Measurements from ENCODE around the genes ZNF630 and PRICKLE3.

- RAMPAGE, total RNA = no peak
Measured at GRCh38 chrX:47555783-47556934, 4.8 kb upstream of the ARAF start.

- RAMPAGE, total RNA = no peak
Measured at GRCh38 chrX:47566460-47567473, 5.8 kb downstream of the ARAF start.

GRCh38 chrX:48070864-48072208 is at the start of gene ZNF630:
Gene ZNF630, minus strand, starts transcription at chrX:48071640.
- RAMPAGE, total RNA = start-site peak on the minus strand at chrX:48071629-48071663, 33 and 22 reads in 2 replicates

DNA sequence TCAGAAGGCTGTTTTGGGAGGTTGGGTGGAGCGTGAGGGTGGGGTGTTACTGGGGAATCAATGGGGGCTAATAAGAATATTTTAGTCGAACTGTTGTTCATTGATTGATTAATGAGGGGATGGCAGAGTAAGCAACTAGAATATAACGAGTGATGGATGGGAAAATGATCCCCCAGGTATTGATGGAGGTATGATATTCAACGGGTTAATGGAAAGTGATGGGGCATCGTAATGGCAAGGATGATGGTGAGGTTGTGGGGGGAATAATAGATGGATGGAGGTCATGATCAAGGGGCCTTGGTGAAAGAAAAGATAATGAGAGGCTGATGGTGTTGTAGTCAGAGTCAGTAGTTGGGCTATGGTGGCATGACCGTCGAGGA is 689 bp downstream of the FTSJ1 start:
- RAMPAGE, total RNA = no peak

- RAMPAGE, total RNA = no peak
Measured at GRCh38 chrX:48487150-48487595, 11.2 kb downstream of the FTSJ1 start.

- RAMPAGE, total RNA = no peak
Measured at GRCh38 chrX:48515786-48516412, 5.7 kb upstream of the EBP start.

DNA sequence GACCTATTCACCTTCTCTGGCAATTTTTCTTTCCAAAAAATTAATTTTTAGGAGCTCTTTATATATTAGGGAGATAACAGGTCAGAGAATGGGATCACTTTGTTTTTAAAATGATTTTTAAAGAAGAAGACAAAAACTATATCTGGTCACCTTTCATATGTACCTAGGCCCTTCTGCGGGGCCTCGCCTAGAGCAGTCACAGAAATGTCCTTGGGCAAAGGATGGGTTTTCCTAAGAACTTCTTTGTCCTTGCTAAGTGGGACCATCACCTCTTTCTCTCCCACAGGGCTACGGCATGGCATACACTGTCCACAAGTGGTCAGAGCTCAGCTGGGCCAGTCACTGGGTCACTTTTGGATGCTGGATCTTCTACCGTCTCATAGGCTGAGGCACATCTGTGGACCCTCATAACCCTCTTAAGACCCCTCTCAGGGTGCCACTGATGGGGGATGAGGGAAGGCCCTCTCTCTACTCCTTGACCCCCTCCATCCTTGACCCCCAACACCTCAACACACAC is 1.5 kb upstream of the EBP start:
- RAMPAGE, total RNA = no peak

DNA sequence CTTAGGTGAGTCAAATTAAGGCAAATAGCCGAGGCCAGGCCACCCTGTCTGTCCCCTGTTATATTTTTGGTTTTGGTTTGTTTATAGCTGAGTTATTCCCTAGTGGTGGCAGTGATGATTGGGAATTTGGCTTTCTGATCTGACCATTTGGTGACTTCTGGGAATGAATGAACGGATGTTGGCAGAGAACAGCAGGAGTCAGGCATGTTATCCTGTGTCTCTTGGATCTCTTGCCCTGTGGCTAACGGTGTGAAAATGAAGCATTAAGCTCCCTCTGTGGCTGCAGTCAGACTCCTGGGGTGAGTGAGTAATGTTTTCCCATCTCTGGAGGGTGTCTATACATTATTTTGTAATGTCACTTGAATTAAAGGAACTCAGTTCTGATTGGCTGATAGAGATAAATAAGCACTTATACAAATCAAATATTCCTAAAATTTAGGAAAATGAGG is 20.6 kb downstream of the WDR13 start:
- RAMPAGE, total RNA = no peak

- RAMPAGE, total RNA = no peak
Measured at GRCh38 chrX:48648454-48648783, 35.2 kb upstream of the WAS start.

- RAMPAGE, total RNA = no peak
Measured at GRCh38 chrX:48695324-48695861, 1.1 kb upstream of the SUV39H1 start.

DNA sequence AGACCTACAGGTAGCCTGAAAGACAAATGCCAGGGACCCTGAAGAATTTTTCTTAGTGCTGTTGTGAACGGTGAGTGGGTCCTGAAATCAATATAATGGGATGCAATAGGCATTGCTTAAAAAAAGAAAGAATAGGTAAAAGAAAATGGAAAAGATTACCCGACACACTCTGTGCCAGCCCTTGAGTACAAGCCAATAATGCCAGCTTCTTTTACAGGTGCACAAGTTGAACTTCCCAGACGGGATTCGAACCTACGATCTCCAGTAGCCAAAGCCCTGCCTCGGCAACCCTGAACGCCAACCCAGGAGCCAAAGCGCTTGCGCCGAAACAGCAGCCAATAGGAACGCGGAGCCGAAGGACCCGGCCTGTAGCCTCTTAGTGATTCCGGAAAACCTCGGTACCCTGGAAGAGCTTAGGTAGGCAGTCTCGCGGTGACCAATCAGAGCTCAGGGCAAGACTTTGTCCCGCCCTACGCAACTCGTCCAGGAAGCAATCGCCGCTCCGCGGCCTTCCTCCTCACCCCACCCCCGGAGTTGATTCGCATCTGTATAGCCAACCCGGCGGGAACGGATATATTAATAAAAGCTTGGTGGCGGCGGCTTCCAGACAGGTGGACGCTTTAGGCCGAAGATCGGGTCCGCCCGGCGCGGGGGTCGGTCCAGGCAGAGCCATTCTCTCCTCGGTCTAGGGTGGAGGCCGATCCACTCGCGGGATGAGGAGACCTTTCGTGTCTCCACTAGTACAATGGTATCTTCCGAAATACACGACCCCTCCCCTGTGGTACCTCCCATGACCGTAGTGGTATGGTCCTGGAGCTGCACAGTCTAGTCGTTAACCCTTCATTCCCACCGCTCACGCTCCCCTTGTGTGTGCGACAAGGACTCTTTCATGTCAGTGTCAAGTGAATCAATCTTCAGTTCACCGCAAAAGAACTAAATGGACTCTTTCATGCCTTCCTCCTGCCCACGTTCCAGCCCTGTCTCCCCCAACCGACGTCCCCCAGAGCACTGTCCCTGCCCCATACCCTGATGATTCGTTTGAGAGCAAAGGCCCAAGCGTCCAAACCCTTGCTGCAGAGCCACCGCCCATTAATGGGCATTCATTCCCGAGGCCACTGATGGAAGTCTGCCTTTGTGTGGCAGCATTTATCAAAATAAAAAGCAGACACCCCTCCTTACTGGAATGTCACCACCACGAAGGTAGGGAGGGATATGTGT is 24.3 kb upstream of the GLOD5 start:
- RAMPAGE, total RNA = no peak

GRCh38 chrX:48787469-48788497 is 1.4 kb downstream of the GATA1 start:
- RAMPAGE, total RNA = no peak

DNA sequence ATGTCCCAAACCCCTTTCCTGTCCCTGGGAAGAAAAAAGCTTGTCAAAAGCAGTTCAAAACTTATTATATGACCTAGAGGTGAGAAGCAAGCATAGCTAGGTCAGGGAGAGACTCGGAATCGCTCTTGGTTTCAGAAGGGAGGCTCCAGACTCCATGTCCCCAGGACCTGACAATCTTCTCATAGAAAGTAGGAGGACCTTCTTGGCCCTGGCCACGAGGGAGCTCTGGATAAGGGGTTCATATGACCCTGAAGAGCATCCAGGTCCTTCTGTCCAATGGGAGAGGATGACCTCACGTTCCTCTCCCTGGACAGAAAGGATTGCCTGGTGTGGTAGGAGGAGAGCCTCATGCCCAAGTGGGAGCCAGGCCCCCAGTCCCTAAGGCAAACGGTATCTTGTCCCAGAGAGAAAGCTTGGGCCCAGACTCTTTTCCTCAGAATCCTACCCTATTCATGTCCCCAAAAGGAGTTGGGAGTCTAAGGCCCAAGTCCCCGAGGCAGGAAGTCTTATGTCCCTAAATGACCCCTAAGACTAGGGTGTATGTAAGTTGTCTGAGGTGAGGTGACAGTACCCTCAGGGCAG is 2.6 kb downstream of the OTUD5 start:
- RAMPAGE, total RNA = no peak

GRCh38 chrX:48960269-48960920 is 3.0 kb upstream of the OTUD5 start:
- RAMPAGE, total RNA = no peak

- RAMPAGE, total RNA = no peak
Measured at GRCh38 chrX:48961453-48962118, 4.2 kb upstream of the OTUD5 start.

GRCh38 chrX:49155814-49156643 is 6.5 kb upstream of the MAGIX start:
- RAMPAGE, total RNA = no peak

DNA sequence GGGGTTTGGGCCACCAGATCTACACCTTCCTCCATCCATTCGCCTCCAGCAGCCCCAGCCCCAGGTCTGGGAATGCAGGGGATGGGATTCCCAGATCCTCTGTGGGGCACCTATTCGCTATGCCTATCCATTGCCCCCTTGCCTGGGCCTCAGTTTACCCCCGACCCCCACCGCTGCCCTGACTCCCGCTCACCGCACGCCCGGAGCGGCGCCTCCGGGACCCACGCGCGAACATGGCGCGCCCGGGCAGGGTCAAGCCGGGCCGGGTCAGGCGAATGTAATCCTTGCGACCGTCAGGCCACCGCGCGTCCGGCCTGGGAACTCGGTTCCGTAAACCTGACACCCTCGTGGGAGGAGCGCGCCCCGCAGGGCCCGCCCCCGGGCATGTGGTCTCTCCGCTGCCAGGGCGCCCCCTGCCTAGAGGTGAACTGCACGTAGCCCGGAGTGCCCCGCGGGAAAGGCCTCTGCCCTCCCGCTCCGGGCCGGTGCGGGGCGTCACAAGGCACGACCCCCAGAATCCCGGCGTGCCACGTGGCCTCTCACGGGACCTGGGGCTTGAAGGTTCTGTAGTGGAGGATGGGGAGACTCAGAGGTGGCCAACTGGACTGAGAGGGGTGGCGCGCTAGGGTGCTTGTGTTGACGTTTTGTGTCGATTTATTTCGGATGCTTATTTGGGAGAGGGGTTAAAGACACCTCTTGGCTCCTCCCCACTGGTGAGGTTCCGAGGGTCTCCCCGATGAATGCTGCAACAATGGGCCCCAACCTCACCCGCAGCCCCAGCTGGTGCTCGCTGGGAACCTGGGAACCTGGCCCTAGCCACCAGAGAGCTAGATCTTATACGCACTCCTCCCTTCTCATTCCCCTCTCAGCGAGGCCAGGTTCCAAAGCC is at the start of gene PRICKLE3:
Gene PRICKLE3, minus strand, starts transcription at position 311 of the 889 bp plus-strand sequence.
- RAMPAGE, total RNA = start-site peak on the minus strand centred at position 310 of the sequence, 15 bp wide, 41 and 49 reads in 2 replicates

DNA sequence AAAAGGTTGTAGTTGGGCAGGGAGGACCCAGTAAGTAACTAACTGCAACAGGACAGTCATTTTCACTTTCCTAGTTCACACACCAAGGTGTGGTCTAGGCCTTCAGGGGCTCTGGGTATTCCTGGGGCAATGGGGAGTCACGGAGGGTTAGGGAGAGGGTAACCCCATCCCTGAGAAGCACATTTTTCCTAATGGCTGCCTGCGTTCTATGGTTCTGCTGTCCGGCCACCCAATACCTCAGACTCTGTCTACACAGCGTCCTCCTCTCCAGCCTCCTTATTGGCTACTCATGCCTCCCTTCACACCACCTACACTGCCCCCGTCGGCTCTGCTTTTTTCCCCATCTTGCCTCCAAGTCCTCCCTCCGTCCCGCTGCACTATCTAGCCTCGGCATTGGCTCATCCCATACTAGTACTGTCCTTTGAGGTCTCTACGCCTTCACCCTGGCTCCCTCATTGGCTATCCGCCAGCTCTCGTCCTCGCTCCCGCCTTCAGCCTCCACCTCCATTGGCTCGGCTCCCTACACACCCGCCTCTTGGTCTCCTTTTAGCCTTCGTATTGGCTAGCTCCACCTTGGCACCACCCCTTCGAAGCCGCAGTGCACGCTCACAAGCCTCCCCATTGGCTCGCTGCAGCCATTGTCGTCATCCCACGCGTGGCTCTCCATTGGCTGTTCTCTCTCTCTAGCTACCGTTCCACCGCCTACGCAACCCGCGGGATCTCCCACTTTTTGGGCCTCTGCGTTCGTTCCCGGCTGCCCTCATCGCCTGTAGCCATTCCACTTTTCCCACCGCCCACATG is 674 bp upstream of the PPP1R3F start:
- RAMPAGE, total RNA = no peak

DNA sequence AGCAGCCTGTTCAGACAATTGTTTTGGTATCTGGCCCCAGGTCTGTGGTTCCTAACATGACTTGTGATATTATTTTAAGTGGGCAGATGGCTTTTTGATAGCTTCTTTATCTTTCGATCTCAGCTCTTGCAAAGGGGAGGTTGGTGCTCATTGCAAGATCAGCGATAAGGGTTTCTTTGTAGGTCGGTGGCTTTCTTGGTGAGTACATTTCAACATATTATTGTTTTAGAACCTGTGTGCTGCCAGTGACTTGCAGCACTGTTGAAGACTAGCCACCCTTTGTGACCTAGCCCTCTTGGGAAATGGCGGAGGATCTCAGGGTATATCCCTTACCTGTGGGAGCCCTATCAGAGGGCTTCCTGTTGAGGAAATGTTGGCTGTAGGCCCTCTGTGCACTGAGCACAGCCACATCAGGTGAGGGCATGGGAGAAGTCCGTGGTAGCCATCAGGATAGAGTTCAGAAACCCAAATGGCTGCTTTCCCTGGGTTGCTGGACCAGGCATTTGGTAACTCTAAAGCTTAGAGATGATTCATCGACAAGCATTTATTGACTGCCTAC is 3.9 kb downstream of the PPP1R3F start:
- RAMPAGE, total RNA = no peak

DNA sequence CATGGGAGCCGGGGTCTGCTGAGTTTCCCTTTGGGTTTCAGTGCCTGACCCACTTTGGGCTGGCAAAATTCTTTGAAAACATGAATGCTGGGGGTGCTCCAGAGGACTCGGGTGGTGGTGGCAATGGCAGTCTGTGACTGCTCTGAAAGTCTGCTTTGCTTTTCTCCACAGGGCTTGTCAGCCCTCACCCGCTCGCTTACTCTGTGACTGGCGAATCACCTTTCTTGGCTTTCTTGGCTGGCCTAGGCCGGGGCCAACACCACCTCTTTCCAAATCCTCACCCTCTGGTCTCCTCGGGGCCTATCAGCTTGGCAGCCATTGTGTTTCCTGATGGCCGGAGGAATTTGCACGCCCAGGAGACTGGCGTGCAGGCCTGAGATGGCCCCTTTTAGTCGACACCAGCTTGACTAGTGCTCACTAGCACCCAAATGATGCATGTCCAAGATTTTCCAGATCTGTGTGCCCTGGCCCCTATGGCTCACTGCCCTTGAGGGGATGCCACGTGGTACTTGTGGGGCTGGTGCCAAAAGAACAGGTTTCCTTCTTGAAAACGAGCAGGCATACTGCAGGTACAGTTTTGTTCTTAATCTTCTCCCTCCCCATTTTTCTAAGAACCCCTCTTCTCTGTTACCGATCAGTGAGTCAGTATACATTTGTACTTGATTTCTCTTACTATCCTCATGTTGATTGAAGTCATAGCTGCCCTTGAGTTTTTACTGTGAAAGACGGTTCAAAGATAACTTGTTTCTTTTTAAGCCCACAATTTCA is 7.6 kb downstream of the PPP1R3F start:
- RAMPAGE, total RNA = no peak